ENCODE measurements around the gene FRY.

DNA sequence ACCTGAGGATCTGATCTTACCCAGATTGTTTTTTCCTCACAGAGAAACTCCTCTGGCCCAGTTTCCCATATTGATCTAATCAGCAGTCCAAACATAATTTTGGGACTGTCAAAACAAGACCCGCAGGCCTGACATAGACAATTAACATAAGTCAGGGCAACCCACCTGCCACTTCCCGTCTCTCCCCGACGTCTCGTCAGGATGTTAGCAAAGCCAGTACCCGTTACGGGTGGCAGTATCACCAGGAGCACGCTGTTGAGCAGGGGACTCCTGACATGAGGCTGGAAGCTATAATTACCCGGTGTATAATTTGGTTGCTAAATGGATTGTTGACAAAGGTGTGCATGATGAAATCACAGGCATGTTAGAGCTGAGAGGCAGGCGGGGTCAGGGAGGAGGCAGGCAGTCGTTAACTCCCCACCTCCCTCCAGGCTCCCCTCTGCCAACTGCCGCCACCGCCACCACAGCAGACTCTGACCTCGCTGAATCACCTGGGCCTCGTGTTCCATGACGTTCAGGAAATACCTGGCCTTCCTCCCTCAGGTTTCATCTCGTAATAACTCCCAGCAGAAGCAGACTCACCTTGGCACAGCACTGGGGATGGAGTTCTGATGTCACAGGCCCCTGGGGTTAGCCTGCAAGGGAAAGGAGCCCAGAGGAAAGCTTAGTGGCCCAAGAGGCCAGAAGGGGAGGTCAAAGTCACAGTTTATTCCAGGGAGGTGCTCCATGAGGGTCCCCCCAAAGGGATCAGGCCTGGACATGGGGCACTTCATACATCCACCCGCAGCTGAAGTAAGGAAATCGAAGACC lies 198.5 kb downstream of the KATNAL1 start:
- RRBS, 2 experiments = no CpG with 5 or more reads among the region's 19 CpGs

GRCh38 chr13:30364760-30365309 lies 57.5 kb upstream of the UBE2L5 start:
- RRBS, 2 experiments = no CpG with 5 or more reads among the region's 9 CpGs

DNA sequence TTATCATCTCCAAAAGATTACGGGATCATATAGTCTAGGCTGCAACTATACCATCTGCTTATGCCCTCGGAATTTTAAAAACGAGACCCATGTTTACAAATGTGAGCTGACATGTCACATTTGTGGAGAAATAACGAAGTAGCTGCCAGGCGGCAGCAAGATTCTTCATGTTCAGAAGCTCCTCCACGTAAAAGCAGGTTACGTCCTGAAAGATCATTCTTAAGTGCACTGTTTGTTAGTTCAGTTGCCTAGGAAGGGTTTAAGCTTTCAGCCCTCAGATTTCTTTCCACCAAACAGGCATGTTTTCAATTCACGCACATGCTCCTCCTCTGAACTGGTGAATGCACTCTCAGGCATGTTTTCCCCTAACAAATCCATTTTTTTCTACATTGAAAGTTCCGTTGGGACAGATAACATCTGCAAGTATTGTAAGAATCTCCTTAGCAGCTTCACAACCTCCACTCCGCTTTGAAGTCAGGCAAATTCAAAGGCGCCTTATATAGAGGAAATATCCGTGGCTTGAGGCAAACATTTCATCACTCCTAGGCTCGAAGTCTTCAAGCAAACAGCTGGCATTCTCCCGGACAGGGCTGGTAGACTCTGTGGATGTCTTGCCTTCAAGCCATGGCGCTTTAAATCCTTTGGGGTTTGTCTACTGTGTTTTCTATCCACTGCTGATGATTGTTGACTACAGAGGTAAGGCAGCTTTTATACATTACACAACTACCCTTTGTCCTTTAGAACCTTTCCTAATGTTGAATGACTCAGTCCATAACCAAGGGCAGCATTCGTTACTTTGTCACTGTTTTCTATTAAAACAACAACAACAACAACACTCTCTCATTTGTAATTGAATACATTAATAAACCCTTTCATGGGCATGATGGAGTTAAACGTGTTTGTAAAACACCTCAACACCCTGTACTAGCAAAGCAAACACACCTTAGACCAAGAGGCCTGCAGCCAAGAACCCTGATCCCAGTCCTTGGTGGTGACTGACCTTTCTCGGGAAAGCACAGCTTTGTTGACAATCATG lies 32.9 kb upstream of the UBE2L5 start:
- RRBS, 2 experiments = no CpG with 5 or more reads among the region's 18 CpGs

DNA sequence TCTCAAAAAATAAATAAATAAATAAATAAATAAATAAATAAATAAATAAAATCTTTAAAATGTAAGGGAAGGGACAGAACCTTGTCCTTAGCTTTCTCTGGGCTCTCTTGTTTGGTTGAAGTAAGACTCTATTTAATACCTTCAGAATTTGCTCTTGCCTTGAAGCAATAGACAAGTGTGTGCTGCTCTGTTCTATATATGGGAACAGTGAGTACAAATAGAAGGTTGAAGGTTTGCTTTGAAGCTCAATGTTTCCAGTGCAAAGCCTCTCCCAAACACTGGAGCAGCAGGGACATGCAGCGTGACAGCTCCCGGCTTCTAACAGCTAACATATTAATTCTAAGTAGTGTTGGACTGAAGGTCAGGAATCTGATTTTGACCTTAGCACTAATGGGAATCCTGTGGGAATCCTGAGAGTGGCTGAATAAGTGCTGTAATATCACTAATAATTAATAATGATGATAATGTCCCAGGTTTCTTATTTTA lies 16.9 kb upstream of the UBE2L5 start:
- RRBS, 2 experiments = no CpG with 5 or more reads among the region's 2 CpGs

DNA sequence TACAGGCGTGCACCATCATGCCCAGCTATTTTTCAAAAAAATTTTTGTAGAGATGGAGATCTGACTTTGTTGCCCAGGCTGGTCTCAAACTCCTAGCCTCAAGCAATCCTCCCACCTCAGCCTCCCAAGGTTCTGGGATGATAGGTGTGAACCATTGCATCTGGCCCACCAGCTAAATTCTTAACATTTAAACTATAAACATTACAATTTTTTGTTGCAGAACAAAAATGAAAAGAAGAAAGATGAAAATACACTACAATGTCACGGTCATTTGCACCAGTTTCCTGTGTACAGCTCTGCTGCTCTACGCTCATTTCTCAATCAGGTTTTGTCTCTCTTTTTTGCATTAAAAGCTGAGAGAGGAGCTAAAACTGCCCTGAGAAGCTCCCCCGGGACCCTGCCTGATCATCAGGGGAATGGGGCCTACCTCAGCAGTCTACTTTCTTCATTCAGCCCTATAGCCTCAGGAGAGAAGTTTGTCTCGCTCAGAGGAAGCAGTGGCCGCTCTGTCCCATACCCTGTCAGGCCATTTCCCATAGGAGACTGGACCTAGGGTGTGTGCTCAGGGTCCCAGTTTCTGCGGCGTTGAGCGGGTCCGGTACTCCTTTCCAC lies 21.5 kb downstream of the UBE2L5 start:
- RRBS, 2 experiments = no CpG with 5 or more reads among the region's 10 CpGs

- RRBS, 2 experiments = 94 to 97% methylated on average over 2 of the region's 13 CpGs
Measured at GRCh38 chr13:30542057-30542566, 75.6 kb upstream of the USPL1 start.

DNA sequence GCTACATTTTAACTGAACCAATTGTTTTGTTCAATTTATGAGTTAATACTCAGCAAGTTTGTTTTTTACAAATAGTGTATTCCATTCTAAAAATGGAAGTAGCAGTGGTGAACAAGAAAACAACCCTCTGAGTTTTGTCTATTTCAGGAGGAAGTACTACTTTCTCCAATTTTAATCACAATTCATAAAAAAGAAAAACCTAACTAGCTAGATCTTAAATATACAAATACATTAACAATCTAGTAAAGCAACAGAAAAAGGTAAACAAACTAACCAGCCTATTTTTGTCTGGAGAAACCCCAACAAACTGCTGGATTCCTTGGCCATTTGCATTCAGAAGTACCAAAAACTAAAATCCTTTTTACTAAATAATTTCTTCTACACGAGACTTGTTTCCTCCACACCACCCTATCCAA lies 1.3 kb upstream of the USPL1 start:
- RRBS, 2 experiments = no CpG with 5 or more reads among the region's 1 CpG

DNA sequence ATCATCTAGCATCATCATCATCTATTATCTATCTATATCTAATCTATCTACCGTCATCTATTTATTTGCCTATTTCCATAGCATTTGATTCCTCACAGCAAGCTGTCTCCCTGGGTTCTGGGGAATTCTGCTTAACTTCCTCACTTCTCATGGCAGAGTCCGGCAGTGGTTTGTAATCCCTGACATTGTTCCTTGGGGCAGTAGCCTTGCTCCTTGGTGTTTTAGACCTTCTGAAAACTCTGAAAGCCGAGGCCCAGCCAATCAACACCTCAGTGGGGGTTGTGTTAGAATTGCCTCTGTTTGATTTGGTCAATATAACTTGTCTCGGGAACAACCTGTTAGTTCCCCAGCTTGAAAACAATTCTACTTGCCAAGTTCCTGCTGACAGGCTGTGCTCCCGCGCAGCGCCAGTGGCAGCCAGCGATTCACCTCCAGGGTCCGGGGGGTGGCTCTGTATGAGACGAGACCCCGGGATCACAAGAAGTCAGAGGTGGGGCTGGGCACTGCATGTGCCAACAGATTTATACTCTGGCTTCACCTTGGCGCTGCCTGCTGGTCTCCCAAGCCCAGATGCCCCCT lies 81.5 kb upstream of the MEDAG start:
- RRBS, 2 experiments = no CpG with 5 or more reads among the region's 12 CpGs

DNA sequence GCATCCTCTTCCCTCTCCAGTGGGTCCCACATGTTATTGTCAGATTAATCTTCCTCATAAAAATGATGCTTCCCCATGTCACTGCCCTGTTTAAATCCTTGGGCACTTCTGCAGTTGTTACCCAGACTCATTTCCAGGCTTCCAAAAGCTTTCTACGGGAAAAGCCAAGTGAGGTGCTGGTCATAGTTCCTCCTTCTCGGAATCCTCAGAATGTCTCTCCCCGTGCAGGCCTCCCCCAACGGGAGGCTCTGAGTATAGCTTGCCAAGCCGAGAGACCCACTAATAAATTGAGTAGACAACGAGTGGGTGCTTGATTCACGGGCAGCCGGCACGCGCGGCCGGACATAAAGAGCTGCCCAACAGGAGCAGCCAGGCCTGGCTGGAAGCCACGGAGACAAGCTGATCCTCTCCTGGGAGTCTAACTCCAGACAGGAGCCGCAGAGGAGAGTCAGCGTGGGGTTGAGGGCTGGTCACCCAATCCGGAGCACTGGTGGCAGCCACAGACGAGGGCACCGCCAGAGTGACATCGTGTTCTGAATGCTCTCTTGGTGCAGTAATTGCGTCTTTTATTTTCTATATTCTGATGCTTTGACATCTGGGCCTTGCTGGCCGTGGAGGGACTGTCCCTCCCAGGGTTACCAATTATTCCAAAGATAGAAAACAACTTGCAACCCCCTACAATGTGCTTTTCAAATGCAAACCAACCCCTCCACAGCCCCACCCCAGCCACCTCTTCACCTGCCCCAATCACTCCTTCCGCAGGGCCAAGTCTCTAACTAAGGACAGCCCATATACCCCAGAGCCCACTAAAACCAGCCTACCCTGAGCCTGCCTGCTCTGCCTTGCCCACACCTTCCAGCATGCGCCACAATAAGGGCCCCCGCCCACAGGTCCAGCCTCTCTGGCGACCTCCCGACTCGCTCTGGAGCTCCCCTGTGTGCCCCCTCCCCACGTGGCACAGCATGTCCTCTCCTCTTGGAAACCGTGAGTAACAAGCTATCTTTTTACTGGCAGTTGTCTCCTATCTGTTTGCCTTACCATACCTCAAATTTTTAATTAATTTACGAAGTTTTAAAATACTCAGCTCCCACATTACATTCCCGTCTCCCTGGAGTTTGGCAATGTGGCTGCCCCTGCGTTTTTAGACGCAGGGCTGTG lies 43.1 kb upstream of the MEDAG start:
- RRBS, 2 experiments = no CpG with 5 or more reads among the region's 33 CpGs

DNA sequence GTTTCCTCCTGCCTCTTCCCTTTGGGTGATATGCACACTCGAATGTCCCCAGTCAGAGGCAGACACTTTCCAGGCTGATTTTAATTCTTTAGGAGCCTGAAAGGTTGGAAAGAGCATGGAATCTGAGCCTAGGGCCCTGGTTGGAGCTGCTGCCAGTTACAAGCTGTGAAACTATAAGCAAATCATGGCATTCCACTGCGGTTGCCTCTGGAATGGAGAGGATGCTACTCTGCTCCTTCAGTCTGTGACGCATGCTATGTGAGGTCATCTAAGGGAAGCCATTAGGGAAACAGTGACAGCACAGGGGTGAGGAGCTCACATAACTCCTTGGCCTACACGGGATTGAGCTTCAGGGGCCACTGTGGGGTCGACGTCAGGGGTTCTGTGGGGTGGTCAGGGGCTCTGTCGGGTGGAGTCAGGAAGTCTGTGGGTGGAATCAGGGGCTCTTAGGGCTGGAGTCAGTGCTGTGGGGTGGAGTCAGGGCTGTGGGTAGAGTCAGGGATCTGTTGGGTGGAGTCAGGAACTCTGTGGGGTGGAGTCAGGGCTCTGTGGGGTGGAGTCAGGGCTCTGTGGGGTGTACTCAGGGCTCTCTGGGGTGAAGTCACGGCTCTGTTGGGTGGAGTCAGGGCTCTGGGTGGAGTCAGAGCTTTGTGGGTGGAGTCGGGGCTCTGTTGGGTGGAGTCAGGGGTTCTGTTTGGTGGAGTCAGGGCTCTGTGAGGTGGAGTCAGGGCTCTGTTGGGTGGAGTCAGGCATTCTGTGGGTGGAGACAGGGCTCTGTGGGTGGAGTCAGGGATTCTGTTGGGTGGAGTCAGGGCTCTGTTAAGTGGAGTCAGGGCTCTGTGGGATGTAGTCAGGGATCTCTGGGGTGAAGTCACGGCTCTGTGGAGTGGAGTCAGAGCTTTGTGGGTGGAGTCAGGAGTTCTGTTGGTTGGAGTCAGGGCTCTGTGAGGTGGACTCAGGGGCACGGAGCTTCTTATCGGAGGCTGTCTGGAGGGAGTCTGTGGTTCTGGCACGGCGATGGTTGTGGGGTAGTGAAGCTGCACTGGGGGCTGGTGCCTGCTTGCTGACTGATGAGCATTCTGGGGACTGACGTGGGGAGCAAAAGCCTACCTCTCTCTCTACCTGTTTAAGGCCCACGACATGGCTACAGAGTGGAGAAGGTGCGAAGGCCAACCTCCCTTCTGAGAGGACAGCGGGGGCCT lies 35.7 kb upstream of the MEDAG start:
- RRBS, 2 experiments = no CpG with 5 or more reads among the region's 18 CpGs

GRCh38 chr13:30908230-30909043 lies 2.4 kb downstream of the MEDAG start:
- RRBS, 2 experiments = no CpG with 5 or more reads among the region's 6 CpGs

DNA sequence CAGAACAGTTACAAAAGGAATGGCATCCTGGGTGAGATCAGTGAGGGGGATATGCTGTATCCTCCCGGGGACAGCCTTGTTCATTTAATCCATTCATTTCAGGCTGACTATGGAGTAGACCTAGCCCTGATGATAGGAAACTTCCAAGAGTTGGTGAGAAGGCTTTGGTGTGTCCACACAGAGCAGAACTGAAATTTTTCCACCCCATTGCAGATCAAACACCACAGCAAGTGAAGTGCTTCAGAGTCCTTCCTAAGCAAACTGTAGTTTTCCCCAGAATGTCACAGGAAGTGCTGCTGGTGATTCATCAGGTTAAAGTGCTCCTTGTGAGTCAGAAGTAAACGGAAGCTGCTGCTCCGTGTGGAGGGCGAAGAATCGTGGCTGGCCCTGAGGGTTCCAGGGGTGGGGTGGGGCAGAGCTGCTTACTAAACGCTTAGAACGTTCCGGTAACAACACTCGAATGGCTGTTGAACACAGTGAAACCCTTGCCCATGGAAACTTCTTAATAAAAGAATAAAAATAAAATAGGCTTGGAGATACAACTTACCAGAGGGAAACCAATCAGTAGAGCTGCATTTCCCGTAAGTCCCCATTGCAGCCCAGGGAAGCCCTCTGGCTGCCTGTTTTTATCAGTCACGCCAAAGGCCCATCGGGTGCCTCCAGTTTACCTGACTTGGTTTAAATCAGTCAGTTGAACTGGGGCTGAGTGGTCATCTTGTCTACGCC lies 113.3 kb downstream of the TEX26 start:
- RRBS, 2 experiments = no CpG with 5 or more reads among the region's 13 CpGs

DNA sequence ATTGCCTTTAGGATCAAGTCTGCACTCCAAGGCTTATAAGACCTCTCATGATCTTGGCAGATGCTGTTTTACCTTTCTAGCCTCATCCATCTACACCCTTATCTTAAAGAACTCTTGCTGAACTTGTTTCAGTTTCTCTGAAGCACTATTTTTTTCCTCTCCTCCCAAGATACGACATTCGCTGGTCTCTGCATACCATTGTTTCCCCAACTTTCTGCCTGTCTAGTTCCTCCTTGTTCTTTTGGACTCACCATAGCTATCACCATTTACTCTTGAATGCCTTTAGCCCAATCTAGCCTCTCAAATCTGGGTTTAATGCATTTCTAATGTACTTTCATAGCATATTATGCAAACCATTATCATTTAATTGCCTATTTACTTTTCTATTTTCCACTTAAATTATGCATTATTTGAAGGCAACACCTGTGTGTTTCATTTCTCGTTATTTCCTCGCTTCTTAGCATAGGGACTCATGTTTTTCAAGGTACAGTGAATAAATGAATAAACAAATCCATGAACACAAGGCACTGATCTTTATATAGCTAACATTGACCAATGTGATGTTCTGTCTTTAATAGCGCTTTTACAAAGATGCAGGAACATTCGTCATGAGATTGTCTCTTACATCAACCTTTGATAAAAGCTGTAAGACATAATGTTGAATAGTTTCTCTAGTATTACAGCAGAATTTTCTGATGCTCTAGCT lies 121.0 kb downstream of the B3GLCT start:
- RRBS, 2 experiments = no CpG with 5 or more reads among the region's 6 CpGs

DNA sequence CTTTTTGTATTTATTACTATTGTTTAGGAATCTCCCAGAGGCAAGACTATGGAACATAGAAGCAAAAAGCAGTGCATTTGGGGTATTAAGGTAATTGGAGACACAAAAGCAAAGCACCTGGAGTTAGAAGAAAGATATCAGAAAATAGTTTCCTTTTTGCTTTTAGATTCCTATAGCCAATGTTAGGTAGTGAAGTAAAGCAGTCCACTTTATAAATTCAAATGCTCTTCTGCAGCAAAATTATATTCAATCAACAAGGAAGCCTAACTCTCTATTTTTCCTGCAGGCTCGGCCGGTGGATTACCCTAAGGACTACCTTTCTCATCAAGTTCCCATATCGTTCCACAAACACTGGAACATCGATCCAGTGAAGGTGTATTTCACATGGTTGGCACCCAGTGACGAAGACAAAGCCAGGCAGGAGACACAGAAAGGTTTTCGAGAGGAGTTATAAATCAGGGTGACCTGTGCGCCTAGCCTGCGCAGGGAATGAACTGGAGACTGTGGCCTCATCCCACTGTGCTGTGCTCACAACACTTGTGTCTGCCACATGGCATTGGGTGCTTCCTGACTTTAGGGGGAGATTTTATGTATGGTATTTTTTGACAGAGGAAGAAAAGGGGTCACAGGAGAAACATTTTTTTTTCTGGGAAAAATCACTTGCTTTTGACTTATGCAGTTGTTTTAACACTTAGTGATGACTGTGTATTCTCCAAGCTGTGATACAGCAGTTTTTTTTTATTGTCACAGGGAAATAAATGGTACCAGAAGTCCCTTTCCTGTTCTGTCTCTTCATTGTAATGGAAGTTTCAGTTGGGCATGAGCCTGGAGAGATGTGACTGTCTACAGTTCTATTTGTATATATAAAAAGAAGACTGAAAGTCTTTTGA lies 129.7 kb downstream of the B3GLCT start:
- RRBS, 2 experiments = no CpG with 5 or more reads among the region's 8 CpGs

- RRBS, 2 experiments = no CpG with 5 or more reads among the region's 8 CpGs
Measured at GRCh38 chr13:31859231-31859916, 120.0 kb downstream of the RXFP2 start.

DNA sequence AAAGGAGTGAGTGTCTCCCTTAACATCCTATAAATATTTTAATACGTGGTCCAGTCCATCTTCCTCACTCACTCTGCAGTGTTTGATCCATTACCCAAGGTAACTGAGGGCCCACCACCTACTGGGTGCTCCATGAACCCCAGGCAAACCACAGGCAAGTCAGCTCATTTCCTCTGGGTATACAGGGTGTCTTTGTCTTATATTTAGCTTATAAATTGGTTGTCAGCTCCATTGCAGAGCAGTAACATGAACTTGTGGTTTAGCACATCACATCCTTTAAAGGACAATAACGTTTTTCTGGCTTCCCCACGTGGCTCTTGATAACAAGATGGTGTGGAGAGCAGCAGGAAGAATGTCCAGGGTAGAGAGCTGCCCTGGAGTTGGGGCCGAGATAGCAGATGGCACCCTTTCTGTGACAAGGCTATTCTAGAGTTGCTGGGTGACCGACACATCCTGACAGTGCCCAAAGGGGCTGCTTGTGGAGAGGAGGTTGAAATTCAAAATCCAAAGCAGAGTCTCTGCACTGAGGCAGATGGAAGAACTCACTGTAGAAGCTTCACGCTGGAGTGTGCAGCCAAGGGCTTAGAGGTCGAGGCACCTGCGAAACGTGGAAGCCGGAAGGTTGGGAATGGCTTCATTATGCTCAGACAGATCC lies 133.2 kb upstream of the FRY start:
- RRBS, 2 experiments = no CpG with 5 or more reads among the region's 10 CpGs

GRCh38 chr13:31945100-31945499 lies 86.5 kb upstream of the FRY start:
- RRBS, 2 experiments = no CpG with 5 or more reads among the region's 6 CpGs

DNA sequence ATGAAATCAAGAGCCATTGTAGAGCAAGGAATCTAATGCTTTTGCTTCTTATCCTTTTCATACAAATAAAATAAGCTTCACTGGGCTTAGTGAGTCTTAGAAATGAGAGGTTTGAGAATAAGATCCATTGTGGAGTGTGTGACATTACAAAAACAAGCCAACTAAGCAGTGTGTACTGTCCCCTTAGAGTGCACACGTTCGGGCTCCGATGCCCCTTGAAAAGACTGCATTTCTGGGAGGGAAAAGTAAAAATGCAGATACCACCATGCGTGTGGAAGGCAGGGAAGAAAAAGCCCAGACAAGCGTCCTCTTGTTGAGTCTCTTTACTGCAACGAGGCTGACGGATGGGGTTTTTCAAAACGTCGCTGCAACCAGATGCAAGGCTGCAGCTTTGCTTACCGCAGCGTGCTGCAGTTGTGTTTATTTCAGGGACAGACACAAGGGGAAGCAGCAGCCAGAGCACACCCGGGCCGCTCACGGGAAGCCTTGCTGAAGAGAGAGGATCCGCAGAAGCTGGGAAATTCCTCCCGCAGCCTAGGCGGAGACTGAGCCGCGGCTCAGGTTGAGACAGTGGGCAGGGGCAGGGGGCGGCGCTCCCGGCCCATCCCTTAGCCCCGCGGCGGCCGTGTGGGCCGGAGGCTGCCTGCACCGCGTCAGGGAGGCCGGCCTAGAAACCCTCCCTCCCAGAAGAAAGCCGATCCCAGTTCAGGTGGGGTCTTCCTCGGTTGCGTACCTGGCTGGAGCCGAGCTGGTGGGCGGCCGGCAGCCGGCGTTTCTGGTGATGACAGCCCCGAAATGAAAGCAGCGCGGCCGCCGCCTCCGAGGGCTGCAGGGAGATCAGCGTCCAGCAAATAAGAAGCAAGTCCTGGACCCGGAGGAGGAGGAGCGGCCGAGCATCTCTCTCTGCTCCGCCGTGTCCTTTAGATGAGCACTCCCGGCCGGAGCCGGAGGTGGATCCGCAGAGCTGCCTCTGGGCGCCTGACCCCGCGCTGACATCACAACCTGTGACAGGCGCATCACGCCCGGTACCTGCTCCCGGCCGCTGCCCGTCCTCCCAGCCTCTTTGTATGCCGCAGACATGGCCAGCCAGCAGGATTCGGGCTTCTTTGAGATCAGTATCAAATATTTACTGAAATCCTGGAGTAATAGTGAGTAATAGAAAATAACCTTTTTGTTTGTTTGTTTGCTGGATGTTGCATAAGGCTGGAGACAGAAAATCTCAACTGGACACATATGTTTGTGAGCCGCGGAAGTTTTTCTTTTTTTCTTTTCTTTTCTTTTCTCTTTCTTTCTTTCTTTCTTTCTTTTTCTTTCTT lies at the start of gene FRY:
Gene FRY (plus strand): TSS at position 1,057 of the 1,316 bp plus-strand sequence.
- RRBS, 2 experiments = 68 to 80% methylated on average over 21 to 22 of the region's 67 CpGs

GRCh38 chr13:32150312-32150599 lies 118.7 kb downstream of the FRY start:
- RRBS, 2 experiments = no CpG with 5 or more reads among the region's 1 CpG

Data from Panc1 (cell line).